Thoracic aorta (tissue), 1 donor: Measurements from ENCODE around the gene CARD10.

DNA sequence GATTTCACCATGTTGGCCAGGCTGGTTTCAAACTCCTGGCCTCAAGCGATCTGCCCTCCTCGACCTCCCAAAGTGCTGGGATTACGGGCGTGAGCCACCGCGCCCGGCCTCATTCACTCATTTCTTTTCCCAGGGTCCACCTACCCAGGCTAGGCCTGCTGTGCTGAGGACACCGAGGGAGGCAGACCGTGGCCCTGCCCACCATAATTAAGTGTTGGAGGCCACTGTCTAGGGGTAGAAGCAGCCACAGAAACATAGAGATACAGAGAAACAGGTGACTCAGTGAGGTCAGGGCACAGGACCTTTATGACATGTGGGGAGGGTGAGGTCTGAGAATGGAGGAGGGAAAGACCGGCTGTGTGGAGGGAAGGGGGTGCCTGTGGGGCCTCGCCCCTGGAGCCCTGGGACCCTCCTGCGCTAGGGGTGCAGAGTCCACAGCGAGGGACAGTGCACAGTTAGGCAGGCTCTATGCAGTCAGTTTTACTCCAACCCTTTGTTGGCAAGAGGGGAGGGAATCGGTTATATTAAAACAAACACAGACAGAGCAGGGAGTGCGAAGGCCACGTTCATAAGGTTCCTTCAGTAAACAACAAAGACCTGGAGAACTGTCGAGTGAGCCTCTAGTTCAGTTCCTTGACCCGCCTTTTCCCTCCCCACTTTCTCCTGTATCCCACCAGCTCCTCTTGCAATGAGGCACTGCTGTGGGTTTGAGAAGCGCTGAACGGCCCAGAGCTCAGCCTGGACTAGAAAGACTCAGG is 46.8 kb downstream of the TXN2 start:
- RAMPAGE, long total RNA, result no peak

DNA sequence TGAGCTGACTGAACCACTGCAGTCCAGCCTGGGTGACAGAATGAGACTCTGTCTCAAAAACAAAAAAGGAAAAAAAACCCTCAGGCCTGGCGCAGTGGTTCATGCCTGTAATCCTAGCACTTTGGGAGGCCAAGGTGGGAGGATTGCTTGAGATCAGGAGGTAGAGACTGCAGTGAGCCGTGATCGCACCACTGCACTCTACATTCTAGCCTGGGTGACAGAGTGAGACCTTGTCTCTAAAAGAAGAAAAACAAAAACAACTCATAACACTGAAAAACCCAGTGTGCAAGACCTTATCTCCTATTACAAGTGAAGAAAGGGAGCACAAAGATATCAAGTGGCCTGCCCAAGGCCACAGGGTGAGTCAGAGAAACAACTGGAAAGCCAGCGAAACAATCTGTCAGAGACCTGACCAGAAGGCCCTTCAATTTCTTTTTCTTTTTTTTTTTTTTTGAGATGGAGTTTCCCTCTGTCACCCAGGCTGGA is 2.5 kb downstream of the TXN2 start:
- RAMPAGE, long total RNA, result no peak

DNA sequence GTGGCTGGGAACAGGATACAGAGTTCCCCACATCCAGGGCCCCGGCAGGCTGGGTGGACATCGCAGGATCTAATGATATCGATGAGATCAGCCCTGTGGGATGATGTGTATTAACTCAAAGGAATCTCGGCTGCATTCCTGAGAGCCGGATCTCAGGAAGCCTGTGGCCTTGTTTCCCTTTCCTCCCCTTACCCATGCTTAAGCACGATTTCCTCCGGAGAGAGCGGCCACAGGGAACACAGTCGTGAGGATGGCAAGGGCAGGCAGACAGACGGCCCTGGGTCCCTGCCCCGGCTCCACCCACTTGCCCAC is 6.5 kb upstream of the PVALB start:
- RAMPAGE, long total RNA, result no peak

DNA sequence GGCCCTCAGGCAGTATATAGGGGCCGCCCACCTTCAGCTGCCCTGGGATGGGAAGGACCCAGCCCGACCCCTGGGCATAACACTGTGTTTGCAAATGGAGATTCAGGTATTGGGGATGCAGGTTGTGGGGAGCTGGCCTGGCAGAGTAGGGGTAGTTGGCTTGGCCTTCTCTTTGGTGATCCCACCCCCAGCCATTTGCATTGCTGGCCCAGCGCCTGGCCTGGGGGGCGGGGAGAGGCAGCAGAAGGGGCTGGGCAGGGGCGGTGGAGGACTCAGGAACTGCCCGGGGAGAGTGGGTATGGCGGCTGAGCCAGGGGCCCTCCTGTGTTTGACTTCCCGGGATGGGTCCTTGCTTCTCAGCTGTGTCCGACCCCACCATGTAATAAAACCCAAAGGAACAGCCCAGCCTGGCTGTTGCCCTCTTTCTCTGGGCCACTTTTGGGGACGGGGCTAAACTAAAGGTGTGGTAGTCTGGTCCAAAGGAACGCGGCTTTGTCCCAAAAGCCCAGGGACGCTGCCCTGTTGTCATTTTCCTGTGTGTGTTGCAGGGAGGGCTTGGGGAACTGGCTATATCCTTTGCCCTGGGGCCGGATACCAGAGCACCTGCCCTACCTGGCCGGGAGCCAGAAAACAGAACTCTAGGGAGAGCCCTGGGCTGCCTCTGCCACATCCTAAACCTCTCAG is 11.6 kb downstream of the KCTD17 start:
- RAMPAGE, long total RNA, result no peak

- RAMPAGE, long total RNA, result no peak
Observed at GRCh38 chr22:37079328-37080414, 28.1 kb downstream of the KCTD17 start.

DNA sequence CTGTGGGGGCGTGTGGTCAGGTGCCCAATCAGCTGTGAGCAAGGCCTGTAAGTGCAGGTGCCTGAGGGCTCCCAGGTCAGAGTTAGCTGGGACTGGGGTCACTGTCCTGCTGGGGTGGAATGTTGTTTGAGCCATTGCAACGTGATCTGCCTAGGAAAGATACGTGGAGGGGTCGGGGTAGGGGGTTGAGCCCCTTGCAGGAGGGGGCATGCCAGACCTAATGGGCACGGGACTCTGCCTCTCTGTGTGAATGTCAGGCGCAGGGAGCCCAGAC is 17.0 kb upstream of the TMPRSS6 start:
- RAMPAGE, long total RNA, result no peak

DNA sequence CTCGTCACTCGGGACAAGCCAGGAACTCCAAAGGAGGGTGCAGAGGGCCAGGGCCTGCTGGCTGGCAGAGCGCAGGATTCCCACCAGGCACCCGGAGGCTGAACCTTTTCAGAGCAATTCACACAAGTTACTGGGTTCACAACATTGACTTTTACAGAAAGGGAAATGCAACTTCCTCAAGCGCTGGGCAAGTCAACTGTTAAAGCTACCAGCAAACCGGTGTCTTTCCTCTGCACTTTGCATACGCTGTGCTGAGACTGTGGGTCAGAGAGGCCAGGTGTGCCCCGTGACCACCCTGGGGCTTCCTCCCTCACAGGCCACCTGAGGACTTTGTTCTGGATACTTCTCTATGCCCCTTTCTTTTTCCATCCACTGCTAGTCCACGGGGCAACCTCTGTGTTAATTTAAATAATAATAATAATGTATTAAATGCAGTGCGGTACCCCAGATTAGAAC is 1.3 kb upstream of the RAC2 start:
- RAMPAGE, long total RNA, result no peak

DNA sequence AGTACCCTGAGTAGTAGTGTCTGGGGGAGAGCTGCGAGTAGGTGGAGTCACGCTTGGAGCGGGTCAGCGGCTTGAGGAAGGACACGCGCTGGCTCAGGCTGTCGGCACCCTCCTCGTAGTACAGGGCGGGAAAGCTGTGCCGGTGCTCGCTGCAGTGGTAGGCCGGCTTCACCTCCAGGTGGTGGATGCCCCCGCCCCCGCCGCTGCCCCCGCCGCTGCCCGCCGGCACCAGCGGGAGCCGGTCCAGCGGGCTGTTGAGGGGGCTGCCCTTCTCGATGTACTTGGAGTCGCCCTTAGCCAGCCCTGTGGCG is 54.1 kb downstream of the ELFN2 start:
- RAMPAGE, long total RNA, result no peak

DNA sequence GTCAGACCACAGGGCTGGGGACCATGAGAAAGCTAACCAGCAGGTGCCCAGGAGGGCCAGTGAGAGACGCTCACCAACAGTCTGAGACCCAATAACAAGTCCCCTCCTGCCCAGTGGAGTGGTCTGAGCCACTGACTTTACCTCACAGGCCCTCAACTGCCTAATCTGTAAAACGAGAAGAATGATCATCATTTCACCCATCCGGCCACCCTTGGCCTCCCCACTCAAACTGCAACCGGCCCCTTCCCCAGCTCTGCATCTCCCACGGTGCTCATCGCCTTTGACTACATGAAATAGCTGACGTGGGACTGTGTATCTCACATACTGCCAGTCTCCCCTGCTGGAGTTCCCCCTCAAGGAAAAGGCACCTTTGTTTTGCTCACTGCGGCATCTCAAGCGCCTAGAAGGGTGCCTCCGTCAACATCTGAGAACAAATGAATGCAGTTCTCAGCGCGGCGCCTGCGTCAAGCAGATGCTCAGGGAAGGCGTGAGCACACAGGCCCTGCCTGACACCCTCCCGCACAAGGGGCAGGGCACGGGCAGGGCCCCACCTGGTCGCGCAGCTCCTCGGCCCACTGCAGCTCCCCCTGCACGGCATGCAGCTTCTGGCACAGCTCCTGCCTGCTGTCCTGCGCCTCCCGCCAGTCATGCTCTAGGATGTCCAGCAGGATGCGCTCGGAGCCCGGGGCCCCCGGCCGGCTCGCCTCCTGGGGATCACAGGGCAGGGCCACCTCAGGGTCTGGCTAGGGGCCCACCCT is 11.1 kb downstream of the CARD10 start:
- RAMPAGE, long total RNA, result no peak

GRCh38 chr22:37519157-37520061 is at the start of gene CARD10:
CARD10 (minus strand) TSS chr22:37519415.
- RAMPAGE, long total RNA, result no peak

GRCh38 chr22:37568903-37569820 is 8.9 kb downstream of the CDC42EP1 start:
- RAMPAGE, long total RNA, result no peak

- RAMPAGE, long total RNA, result no peak
Observed at GRCh38 chr22:37616229-37616925, 7.7 kb downstream of the GGA1 start.

- RAMPAGE, long total RNA, result no peak
Observed at GRCh38 chr22:37631655-37632347, 7.7 kb upstream of the SH3BP1 start.

DNA sequence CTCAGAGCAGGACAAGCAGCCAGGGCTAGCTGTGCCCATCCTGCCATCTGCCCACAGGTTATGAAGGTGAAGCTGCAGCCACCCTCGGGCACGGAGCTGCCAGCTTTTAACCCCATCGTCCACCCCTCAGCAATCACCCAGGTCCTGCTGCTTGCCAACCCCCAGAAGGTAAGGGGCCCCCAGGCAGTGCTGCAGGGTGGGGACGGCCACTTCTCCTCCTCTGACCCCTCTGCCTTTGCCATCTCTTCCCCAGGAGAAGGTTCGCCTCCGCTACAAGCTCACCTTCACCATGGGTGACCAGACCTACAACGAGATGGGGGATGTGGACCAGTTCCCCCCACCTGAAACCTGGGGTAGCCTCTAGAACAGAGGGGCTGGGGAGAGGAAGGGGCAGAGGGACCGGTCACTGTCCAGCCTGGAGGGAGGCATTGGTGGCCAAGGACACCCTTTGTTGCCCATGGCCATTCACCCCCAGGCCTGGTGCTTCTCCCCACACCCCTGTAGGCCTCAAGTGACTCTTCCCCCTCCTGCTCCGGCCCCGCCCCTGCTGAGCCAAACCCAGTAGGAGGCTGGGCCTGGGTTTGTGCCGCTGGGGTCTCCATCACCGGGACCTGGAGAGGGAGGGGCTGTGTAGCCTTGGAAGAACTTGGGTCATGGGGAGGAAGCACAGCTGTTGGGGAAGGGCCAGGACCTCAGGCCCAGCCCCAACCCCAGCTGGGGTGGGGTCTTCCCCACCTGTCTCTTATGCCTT is 6.9 kb upstream of the SH3BP1 start:
- RAMPAGE, long total RNA, result no peak

DNA sequence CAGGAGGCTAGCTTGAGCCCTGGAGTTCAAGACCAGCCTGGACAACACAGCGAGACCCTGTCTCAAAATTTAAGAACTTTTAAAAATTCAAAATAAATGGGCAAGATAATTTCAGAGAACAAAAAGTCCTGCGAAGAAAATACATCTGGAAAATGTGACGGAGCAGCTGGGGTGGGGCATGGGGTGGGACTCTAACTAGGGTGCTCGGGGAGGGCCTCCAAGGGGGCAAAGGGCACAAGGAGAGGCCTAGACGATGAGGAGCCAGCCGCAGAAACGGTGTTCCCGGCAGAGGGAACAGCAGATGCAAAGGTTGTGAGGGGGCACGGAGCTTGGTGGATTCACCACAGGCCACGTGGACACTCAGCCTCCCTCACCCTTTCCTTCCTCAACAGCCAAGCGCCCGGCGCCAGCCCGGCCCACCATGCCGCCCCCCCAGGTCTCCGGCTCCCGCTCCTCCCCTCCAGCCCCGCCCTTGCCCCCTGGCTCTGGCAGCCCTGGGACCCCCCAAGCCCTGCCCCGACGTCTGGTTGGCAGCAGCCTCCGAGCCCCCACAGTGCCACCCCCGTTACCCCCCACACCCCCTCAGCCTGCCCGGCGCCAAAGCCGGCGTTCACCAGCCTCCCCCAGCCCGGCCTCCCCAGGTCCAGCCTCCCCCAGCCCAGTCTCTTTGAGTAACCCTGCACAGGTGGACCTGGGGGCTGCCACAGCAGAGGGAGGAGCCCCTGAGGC is 3.5 kb upstream of the PDXP start:
- RAMPAGE, long total RNA, result no peak

- RAMPAGE, long total RNA, result no peak
Observed at GRCh38 chr22:37816599-37816960, 6.6 kb upstream of the GALR3 start.

DNA sequence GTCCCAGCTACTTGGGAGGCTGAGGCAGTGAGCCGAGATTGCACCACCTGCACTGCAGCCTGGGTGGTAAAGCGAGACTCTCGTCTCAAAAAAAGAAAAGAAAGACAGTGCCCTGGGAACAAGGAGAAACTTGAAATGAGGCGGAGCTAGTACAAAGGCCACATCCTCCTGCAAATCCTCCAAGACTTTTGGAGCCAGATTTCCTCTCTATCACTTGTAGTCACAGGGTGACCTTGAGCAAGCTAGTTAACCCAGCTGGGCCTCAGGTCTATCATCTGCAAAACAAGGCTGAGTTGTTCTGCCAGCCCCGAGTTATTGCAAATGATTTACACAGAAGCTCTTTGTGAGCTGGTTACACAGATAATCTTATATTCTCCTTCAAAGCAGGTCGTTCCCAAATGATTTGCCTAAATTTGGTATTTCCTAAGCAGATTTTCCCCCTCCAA is 1.9 kb downstream of the ANKRD54 start:
- RAMPAGE, long total RNA, result no peak

DNA sequence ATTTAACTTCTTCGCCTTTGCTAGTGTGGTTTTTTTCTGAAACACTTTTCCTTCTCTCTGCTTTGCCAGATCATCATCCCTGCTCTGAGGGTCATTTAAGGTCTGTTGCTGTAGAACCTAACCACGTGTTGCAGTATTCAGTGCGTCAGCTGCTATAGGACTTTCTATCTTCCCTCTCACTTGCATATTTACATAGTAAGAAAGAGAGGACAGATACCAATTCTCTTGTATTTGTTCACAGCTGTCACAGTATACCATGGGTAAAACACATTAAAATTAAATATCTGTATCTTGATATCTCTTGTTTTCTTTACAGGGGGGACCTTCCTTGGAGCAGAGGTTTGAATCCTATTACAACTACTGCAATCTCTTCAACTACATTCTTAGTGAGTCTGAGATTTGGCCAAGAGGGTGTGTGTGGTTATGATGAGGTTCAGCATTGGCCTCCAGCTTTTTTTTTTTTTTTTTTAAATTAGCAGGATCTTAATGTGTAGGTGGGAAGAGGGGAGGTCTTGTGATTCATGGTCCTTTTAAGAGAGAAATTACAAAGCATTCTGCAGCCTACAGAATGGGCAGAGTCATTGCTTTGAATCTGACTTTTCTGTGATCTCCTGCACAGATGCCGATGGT is 13.5 kb downstream of the EIF3L start:
- RAMPAGE, long total RNA, result no peak

GRCh38 chr22:37906745-37907019 is 585 bp downstream of the MICALL1 start:
- RAMPAGE, long total RNA, result no peak

DNA sequence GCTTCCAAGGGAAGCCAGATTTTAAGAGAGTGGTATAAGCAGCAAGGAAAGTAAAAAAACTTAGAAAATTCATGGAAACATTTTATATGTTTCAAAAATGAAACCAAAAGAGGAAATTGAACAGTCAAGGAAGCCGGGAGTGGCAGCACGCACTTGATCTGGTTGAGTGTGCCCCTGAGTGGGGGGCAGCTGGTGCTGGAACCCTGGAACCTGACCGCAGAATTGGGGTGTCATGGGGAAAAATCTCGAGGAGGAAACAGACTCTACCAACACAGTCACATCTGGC is 14.0 kb downstream of the MICALL1 start:
- RAMPAGE, long total RNA, result no peak